A549 (cell line): ENCODE results near the genes DVL2, GABARAP, CHRNB1, SOX15 and SAT2.

GRCh38 chr17:7233854-7235178 lies at the start of gene DVL2:
Gene DVL2, minus strand, starts transcription at chr17:7234517.
- PRO-cap: bidirectional peak, plus-strand start at chr17:7234650, minus-strand start at chr17:7234517
CAGE:
- cytosol, long polyA plus RNA: no peak
- long polyA plus RNA: no peak
- nucleus, long polyA plus RNA: start-site peak on the minus strand at chr17:7234268-7234337, 74 and 173 reads in 2 replicates

GRCh38 chr17:7238865-7239120 lies 464 bp downstream of the PHF23 start:
- PRO-cap: no peak
CAGE:
- cytosol, long polyA plus RNA: no peak
- long polyA plus RNA: no peak
- nucleus, long polyA plus RNA: no peak

DNA sequence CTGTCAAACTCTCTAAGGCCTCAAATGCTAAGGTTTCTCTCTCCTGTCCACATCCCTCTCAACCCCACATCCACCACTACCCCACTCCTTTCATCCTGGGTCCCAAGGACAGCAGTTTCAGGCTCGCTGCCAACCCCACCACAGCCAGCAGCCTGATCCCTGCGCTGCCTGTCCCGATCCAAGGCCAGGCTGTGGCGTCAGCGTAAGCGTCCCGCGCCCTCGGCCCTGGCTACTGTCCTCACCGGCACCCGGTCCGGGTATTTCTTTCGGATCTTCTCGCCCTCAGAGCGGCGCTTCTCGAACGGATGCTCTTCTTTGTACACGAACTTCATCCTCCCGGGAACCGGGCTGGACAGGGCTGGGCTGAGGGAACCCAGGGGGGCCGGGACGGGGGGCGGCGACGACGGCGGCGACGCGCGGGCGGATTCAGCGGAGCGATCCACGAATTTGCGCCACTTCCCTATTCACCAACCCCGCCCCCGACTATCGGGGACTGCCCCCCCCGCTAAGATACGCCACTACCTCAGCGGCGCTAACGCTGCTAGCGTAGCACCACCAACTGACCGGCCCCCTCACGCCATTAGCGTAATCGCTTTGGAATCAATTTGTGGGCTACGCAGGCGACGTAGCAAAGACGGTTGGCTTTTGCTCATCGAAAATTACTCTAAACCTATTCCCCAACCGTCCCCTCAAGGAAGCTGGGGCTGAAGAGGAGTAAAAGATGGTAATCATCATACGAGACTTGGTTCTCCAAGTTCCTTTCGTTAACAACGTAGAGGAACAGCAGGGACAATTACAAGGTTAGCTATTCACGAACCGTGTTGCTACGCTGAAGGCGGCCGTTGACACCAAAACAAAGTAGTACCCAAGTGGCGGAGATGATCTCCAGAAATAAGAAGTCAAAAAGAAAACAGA lies at the start of gene GABARAP:
Gene GABARAP, minus strand, starts transcription at position 451 of the 915 bp plus-strand sequence.
- PRO-cap: no peak
CAGE:
- cytosol, long polyA plus RNA: start-site peak on the minus strand centred at position 384 of the sequence, 95 bp wide, 1,685 and 1,048 reads in 2 replicates
- long polyA plus RNA: start-site peak on the minus strand centred at position 399 of the sequence, 127 bp wide, 2,388 and 2,083 reads in 2 replicates
- nucleus, long polyA plus RNA: start-site peak on the minus strand centred at position 373 of the sequence, 112 bp wide, 841 and 487 reads in 2 replicates

GRCh38 chr17:7261750-7262073 lies 566 bp downstream of the CLDN7 start:
- PRO-cap: no peak
CAGE:
- cytosol, long polyA plus RNA: no peak
- long polyA plus RNA: no peak
- nucleus, long polyA plus RNA: no peak

DNA sequence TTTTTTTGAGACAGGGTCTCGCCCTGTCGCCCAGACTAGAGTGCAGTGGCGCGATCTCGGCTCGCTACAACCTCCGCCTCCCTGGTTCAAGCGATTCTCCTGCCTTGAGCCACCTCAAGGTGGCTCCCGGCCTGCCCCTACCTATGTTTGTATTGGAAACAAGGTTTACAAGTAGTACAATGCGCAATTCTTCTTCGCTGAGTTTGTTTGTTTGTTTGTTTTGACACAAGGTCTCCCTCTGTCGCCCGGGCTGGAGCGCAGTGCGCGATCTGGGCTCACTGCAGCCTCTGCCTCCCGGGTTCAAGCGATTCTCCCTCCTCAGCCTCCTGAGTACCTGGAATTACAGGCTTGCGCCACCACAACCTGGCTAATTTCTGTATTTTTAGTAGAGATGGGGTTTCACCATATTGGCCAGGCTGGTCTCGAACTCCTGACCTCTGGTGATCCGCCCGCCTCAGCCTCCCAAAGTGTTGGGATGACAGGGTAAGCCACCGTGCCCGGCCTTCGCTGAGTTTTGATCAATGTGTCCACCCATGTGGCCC lies 907 bp upstream of the YBX2 start:
- PRO-cap: no peak
CAGE:
- cytosol, long polyA plus RNA: no peak
- long polyA plus RNA: no peak
- nucleus, long polyA plus RNA: no peak

DNA sequence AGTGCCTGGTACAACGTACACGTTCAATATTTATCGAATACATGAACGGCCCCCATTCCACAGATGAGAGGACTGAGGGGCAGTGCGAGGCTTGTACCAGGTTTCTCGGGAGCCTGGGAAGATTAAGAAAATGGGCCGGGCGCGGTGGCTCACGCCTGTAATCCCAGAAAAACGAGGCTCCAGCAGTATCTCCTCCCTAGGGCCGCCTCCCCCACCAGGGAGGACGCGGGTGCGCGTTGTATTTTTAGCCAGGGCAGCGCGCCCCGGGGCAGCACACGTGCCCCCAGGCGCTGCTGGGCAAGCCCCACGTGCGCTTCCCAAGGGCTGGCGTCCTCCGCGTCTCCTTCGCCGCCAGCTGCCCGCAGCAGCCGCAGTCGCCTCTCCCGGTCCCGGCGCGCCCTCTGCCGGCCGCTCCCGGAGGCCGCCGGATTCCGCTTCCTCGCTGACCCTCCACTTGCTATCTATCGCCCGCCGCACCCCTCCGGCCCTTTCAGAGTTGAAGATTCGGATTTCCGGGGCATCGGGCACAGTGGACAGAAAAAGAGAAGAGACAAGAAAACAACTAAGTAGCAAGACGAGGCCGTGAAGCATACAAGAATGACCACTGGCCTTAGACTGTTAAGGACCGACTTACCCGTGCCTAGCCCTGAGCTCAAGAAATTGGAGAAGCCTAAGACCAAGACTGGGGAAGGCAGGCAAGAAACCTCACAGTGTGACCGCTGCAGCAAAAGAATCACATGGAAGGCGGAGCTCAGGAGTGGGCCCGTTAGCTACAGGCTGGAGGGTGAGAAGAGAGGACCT lies 1.9 kb upstream of the YBX2 start:
- PRO-cap: no peak
CAGE:
- cytosol, long polyA plus RNA: no peak
- long polyA plus RNA: no peak
- nucleus, long polyA plus RNA: no peak

DNA sequence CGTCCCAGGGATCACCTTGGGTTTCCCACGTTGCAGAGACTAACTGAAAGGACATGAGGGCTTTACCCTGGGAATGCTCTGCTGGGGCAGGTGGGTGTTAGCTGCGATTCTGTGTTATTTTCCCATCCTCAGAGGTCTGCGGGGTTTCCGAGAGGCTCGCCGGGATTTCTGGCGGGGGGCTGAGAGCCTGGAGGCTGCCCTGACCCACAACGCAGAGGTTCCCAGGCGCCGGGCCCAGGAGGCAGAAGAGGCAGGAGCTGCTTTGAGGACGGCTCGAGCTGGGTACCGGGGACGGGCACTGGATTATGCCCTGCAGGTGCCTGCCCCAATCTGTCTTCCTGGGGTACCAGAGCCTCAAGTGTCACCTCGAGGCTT lies 6.9 kb downstream of the ACAP1 start:
- PRO-cap: no peak
CAGE:
- cytosol, long polyA plus RNA: no peak
- long polyA plus RNA: no peak
- nucleus, long polyA plus RNA: no peak

DNA sequence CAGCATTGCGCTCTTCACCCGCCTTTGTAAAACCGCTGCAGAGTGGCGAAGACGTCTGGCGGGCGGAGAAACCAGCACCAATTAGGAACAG lies 149 bp upstream of the TMEM256 start:
- PRO-cap: no peak
CAGE:
- cytosol, long polyA plus RNA: no peak
- long polyA plus RNA: no peak
- nucleus, long polyA plus RNA: no peak

GRCh38 chr17:7405666-7406318 lies 1.9 kb upstream of the NLGN2 start:
- PRO-cap: no peak
CAGE:
- cytosol, long polyA plus RNA: no peak
- long polyA plus RNA: no peak
- nucleus, long polyA plus RNA: no peak

- PRO-cap: no peak
CAGE:
- cytosol, long polyA plus RNA: no peak
- long polyA plus RNA: no peak
- nucleus, long polyA plus RNA: no peak
Measured at GRCh38 chr17:7419438-7420270, 470 bp upstream of the SPEM1 start.

GRCh38 chr17:7439989-7440685 lies 825 bp downstream of the FGF11 start:
- PRO-cap: no peak
CAGE:
- cytosol, long polyA plus RNA: no peak
- long polyA plus RNA: no peak
- nucleus, long polyA plus RNA: no peak

GRCh38 chr17:7444694-7445175 lies at the start of gene CHRNB1:
Gene CHRNB1, plus strand, starts transcription at chr17:7445061.
- PRO-cap: no peak
CAGE:
- cytosol, long polyA plus RNA: no peak
- long polyA plus RNA: no peak
- nucleus, long polyA plus RNA: no peak

DNA sequence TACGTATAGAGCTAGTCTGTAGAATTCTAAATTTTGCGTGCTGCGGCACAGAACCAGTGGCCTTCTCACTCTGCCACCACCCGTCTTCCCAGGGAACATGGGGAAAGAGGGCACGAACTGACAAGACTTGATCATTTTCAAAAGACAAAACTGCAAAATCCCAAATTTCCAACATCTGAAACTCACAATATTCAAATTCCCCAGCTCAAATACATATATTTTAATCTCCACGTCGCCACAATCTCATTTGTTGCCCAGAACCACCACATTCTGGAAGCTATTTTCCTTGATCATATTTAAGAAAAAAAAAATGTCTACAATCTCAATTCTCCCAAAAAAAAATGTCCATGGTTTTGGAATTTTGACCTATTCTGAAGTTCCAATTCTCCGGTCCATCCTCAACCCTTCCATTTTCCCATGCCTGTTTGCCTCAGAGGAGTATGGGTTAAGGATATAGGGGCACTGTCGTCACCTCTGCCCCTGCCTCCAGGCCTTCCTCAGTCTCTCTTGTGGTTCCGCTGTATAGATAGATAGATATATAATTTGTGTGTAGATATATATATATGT lies 14.7 kb downstream of the CHRNB1 start:
- PRO-cap: no peak
CAGE:
- cytosol, long polyA plus RNA: no peak
- long polyA plus RNA: no peak
- nucleus, long polyA plus RNA: no peak

DNA sequence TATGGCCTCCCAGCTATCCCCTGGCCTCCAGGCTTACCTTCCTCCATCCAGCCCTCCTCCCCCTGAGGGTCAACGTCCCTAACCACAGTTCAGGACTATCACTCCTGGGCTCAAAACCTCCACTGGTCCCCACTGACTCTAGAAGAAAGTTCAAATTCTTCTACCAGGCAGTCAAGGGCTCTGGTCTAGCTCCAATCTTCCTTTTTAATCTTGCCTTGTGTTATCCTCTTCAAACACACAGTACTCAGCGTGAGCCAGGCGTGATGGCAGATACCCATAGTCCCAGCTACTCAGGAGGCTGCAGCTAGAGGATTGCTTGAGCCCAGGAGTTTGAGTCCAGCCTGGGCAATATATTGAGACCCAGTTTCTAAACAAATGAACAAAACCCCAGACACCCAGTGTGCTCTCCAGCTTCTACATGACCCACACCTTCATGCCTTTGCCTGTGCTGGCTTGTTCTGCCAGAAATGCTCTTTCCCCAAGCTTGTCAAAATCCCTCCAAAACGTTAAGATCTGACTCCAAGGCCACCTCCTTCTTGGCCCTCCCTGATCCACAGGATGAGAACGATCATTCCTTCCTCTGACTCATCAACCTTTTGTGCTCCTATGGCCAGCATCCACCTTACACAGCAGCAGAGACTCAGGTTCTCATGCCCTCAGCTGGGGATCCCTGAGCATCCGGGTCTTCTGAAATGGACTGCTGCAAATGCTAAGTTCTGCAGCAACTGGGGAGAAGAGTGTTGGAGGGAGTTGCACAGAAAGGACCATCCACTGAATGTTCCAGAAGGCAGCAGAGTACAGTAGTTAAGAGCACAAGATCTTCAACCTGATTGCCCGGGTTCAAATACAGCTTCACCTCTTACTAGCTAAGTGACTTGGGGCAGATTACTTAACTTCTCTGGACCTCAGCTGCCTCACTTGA lies 3.1 kb downstream of the ZBTB4 start:
- PRO-cap: no peak
CAGE:
- cytosol, long polyA plus RNA: no peak
- long polyA plus RNA: no peak
- nucleus, long polyA plus RNA: no peak

DNA sequence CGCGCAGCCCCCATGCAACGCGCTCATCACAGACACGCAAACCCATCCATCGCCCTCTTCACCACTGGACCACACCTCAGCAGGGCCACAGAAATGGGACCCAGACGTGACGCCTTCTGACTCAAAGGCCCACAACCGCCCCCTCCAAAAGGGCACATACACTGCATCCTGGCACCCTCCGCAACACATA lies 1.1 kb downstream of the ZBTB4 start:
- PRO-cap: no peak
CAGE:
- cytosol, long polyA plus RNA: no peak
- long polyA plus RNA: no peak
- nucleus, long polyA plus RNA: no peak

DNA sequence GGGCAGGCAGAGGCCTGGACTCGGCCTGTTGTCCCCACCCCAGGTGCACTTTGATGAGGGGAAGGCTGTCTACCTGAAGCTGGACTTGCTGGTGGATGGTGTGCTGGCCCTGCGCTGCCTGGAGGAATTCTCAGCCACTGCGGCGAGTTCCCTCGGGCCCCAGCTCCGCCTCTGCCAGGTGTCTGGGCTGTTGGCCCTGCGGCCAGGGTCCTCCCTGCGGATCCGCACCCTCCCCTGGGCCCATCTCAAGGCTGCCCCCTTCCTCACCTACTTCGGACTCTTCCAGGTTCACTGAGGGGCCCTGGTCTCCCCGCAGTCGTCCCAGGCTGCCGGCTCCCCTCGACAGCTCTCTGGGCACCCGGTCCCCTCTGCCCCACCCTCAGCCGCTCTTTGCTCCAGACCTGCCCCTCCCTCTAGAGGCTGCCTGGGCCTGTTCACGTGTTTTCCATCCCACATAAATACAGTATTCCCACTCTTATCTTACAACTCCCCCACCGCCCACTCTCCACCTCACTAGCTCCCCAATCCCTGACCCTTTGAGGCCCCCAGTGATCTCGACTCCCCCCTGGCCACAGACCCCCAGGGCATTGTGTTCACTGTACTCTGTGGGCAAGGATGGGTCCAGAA lies 1.4 kb upstream of the TNFSF13 start:
- PRO-cap: no peak
CAGE:
- cytosol, long polyA plus RNA: no peak
- long polyA plus RNA: no peak
- nucleus, long polyA plus RNA: no peak

GRCh38 chr17:7589823-7590630 lies at the start of gene SOX15:
Gene SOX15, minus strand, starts transcription at chr17:7590094.
- PRO-cap: no peak
CAGE:
- cytosol, long polyA plus RNA: no peak
- long polyA plus RNA: no peak
- nucleus, long polyA plus RNA: no peak

- PRO-cap: bidirectional peak, plus-strand start at chr17:7628000, minus-strand start at chr17:7627861
CAGE:
- cytosol, long polyA plus RNA: start-site peak on the minus strand at chr17:7627809-7627869, 76 and 21 reads in 2 replicates
- long polyA plus RNA: no peak
- nucleus, long polyA plus RNA: no peak
Measured at GRCh38 chr17:7626873-7627924, at the start of gene SAT2. Gene SAT2, minus strand, starts transcription at chr17:7627821.

- PRO-cap: no peak
CAGE:
- cytosol, long polyA plus RNA: no peak
- long polyA plus RNA: no peak
- nucleus, long polyA plus RNA: no peak
Measured at GRCh38 chr17:7674764-7675328, 12.4 kb downstream of the TP53 start.

DNA sequence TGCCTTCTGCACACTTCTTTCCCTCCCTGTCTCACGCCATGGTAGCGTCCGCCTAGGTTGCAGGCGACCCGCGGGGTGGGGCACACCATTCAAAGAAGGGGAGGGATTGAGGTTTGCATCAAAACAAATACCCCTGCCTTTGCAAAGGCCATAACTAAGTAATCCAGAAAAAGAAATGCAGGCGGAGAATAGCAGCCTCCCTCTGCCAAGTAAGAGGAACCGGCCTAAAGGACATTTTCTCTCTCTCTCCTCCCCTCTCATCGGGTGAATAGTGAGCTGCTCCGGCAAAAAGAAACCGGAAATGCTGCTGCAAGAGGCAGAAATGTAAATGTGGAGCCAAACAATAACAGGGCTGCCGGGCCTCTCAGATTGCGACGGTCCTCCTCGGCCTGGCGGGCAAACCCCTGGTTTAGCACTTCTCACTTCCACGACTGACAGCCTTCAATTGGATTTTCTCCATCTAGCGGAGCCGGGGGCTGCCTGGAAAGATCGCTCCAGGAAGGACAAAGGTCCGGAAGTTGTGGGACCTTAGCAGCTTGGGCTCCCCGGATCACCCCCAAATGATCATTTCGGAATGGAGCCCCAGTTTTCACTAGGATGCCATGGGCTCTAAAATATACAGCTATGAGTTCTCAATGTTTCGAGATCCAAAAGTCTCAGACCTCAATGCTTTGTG lies 790 bp downstream of the TP53 start:
- PRO-cap: bidirectional peak, plus-strand start at position 88 of the sequence, minus-strand start outside the sequence; unidirectional peak, plus-strand start at position 318 of the sequence
CAGE:
- cytosol, long polyA plus RNA: no peak
- long polyA plus RNA: no peak
- nucleus, long polyA plus RNA: no peak